HGPS cell (cell line): ENCODE results near the genes PARP1 and ITPKB.

- RRBS = 1% methylated on average over 15 of the region's 41 CpGs
These were observed 441 bp downstream of the ACBD3 start for GRCh38 chr1:226185994-226186605.

DNA sequence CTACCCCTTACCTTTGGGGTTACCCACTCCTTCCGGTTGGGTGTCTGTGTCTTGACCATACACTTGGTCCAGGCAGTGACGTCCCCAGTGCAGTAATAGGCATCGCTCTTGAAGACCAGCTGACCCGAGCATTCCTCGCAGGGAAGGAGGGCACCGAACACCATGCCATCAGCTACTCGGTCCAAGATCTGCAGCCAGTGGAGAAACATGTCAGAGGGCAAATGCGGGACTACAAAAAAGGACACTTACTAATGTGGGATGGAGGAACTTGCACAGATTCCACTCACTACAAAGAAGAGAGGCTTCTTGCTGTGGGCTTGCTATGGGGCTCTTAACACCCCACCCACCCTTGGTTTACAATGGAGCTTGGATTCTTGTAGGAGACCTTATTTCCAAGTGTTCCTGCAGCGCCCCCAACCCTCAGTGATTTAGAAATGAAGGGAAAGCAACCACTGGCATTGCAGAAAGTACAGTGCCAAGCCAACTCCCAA is 22.4 kb downstream of the PARP1 start:
- RRBS = no CpG with 5 or more reads among the region's 9 CpGs

DNA sequence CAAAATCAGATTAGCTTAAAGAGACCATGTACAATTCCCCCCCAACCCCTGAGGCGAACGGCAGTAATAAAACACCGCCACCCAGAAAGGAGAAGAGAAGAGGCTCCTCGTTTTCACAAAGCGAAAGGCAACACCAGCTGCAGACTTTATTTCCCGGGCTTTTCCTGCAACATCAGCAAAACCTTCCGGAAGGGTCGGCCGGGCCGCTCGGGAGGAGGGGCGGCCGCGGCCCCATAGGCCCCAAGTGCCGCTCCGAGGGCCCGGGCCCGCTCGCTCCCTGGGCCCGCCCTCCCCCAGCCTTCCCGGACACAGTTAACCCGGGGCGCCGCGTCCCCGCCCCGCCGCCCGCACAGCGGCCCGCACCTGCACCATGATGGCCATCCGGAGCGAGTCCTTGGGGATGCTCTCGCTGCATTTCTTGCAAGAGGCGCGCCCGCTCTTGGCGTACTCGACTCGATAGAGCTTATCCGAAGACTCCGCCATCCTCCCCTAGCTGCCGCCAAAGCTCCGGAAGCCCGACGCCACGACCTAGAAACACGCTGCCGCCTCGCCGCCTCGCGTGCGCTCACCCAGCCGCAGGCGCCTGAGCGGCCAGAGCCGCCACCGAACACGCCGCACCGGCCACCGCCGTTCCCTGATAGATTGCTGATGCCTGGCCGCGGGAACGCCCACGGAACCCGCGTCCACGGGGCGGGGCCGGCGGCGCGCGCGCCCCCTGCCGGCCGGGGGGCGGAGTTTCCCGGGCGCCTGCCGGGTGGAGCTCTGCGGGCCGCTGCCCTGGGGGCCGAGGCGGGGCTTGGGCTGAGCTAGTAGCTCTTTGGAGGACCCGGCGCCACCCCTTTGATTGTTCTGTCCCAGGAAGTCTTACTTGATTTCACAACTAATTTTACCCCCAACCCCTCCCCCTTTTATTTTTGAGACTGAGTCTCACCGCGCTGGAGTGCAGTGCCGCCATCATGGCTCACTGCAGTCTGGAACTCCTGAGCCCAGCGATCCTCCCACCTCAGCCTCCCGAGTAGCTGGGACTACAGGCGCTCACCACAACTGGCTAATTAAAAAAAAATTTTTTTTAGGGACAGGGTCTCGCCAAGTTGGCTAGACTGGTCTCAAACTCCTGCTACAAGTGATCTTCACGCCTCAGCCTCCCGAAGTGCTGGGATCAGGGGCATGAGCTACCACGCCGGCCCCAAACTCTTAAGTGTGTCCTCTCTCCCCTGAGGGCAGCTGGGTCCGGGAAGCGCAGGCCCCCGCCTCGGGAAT is at the start of gene PARP1:
Gene PARP1 (minus strand): TSS at position 647 of the 1,260 bp plus-strand sequence.
- RRBS = 3% methylated on average over 50 of the region's 105 CpGs

DNA sequence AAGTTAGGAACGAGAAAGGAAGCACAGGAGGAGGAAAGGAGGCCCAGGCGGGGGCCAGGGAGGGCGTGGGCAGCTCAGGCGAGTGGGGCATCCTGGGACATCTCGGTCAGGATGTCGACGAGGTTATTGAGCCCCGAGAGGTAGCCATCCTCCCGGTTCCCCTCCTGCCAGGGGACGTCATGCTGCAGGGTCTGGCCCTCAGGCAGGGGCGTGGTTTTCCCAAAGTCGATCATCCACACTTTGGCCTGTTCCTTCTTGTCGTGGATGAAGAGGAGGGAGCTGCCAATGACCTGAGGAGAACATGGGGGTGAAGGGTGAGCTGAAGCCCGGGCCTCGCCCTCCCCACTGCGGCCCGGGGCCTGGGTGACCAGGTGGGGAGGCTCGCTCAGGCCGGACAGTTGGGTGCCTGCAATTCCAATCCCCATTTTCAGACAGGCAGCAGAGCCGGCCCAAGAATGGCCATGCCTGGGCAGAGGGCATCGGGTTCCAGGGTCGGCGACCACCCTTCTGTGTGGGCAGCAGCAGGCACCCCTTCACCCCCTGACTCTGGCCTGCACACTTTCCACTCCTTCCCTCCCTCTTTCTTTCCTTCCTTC is 86.1 kb downstream of the STUM start:
- RRBS = no CpG with 5 or more reads among the region's 23 CpGs

DNA sequence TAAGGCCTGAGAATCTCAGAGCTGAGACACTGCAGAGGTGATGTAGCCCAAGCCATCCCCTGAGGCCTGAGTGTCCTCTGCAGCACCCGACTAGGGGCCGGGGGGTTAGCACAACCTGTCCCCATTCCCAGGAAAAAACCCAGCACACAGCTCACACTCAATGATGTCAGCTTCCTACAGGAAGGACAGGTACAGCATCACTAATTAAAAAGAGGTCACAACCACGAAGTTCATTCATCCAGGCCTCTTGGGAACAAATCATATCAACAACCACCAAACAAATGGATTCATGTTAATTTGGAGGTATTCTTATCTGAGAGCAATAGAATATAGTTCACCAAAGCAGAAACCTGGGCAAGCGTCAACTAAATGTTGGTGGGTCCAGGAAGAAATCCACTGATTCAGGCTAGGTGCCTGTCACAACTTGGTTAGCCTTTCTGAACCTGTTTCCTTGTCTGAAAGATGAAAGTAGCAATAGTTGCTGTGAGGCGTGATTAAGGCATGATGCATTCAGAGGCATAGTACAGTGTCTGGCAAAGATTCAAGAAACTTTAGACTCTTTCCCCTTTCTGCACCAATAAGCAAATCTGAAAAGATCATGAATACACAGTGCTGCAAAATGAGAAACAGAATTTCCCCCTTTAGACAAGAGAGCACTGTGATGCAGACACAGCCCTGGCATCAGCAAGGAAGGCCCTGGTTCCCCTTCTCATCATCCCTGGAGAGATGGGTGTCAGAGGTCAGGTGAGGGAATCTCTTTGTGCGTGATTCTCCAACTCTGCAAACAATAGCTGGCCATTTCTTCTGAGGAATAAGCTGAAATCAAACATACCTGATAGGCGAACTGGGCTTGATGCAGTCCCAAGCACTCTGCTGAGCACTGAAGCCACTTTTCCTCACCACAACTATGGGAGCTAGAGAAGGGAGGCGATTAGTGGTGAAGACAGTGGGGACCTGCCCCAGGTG is 42.0 kb downstream of the ITPKB start:
- RRBS = no CpG with 5 or more reads among the region's 8 CpGs

DNA sequence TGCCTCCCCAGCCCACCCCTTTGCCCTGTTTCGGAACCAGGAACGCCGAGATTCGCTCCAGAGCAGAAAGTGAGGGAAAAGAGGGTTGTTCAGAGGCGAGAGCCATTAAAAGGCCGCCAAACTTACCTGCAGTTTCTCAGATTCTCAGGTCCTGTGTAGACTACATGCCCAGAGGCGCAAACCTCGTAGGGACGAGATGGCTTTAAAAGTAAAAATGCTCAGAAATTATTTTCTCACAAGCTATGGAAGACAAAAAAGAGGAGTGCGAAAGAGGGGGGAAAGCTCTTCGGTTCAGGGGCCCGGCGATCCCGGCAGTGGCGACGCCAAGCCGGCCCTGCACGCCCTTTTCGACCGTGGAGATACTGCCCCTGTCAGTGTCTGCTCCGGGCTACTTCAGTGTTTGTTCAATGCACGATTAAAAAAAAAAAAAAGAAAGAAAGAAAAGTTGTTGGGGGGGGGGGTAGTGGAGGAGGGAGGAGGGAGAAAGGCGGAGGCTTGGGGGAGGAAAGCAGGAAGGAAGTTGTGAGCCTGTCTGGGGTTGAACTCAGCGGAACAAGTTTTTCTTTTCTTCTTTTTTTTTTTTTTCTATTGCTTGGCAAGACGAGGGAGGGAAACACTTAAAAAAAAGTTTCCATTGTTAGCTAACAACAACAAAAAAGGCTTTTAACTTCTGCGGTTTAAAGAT is at the start of gene ITPKB:
Gene ITPKB (minus strand): TSS at position 368 of the 685 bp plus-strand sequence.
- RRBS = 3% methylated on average over 5 of the region's 26 CpGs

GRCh38 chr1:226875860-226876485 is 5.6 kb downstream of the PSEN2 start:
- RRBS = no CpG with 5 or more reads among the region's 10 CpGs

DNA sequence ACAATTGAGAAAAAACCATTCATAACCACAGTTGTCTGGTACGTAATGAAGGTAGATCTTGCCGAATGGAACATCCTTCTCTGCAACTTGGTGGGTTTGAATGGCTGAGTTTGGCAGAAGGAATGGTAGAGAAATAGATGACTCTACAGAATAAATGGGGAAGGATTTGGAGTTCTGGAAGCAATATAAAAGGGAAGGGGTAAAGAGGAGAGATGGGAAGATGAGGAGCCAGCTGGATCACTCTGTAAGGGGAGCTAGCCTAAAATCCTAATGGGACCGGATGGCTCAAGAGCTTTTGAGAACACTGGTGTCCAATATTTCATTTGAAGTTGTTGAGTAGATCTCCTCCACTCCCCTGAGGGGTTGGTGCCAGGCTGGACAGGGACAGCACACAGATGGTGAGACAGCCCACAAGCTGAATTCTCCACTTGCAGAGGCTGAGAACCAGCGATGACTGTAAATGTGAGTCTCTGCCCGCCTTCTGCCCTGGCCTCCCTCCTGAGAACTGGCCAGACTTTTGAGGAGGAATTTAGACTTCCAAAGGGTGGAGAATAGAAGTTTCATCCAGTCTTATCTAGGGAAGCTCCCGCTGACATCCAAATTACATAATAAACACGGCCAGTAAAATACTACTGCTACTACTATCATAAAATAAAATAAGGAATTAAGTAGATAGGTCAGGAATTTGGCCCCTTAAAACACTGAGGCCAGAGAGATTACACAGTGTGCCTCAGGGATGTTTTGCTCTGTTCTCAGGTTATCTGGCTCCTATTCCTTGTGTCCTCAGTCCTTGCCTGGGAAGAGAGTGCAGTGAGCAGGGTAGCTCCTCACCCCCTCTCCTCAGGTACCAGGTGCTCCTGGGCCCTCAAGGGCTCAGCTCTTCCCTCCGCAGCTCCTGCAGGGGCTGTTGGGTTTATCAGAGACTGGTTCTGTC is 20.5 kb upstream of the COQ8A start:
- RRBS = no CpG with 5 or more reads among the region's 8 CpGs

DNA sequence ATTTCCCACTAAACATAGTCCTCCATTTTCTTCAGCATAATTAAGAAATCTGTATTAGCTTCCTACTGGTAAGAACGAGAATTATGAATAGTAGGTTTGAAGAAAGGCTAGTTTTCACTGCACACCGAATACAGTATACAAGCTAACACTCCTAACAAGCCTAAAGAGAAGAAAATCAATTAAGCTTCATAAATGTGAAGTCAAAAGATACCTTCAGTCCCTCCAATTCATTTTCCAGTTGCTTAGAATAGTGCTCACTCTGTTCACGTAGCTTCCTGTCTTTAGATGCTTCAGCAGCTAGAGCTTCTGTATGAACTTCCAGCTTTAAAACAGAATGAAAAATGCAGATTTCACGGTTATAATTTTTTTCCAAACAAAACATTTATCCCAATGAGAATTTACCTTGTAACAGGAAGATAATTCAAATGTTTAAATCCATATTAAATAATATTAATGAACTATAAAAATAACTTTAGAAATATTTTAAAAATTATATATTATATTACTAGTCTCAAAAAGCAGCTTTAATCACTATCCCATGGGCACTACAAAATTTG is 172.1 kb downstream of the COQ8A start:
- RRBS = no CpG with 5 or more reads among the region's 4 CpGs

DNA sequence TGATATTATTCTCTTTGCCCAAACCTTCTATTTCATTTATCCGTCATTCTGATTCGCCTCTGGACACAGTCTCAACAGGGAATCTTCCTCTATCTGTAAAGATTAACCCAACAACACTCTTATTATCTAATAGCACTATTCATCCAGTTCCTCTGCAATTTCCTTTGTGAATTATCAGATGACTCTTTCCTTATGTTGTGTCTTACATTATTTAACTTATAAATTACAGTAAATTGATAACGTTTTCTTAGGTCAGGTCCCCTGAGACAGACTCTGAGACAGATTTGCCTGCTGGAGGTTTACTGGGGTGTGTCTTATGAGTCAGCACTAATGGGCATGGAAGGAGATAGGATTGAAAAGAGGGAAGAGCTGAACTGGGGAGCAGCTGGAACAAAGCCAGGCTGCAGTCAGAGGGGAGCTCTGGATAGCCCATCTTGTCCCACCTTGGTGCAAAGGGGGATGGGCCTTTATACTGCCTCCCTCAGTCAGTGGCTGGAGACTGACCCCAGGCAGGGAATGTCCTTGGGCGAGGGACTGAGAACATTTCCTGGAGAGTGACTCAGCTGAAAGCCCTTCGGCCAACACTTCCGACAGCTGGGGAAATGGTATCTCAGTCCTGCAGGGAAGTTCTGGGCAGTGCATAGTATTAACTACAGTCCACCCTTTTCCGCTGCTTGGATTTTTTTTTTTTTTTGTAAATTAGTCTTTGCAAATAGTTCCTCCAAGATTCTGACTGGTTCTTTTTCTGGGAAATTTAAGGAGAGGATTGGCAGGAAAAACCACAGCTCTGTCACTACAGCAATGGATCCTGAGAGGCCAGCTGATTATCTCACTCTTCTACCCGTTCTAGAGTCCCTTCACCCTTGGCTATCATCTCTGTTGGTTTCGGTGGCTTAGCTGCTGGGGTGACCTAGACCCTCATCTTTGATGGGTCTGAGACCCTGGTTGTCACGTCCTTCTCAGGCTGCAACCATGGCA is 39.0 kb upstream of the CDC42BPA start:
- RRBS = no CpG with 5 or more reads among the region's 10 CpGs

- RRBS = no CpG with 5 or more reads among the region's 13 CpGs
These were observed 55.1 kb downstream of the WNT9A start for GRCh38 chr1:227892494-227893095.

DNA sequence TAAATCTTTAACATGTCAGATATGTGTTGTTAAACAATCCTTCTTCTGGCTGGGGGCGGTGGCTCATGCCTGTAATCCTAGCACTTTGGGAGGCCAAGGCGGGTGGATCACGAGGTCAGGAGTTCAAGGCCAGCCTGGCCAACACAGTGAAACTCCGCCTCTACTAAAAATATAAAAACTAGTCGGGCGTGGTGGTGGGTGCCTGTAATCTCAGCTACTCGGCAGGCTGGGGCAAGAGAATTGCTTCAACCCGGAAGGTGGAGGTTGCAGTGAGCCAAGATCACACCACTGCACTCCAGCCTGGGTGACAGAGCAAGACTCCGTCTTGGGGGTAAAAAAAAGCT is 37.7 kb downstream of the WNT9A start:
- RRBS = no CpG with 5 or more reads among the region's 9 CpGs

- RRBS = no CpG with 5 or more reads among the region's 7 CpGs
These were observed 33.8 kb downstream of the WNT9A start for GRCh38 chr1:227913947-227914344.

GRCh38 chr1:228013188-228013683 is 6.4 kb downstream of the WNT3A start:
- RRBS = no CpG with 5 or more reads among the region's 19 CpGs

DNA sequence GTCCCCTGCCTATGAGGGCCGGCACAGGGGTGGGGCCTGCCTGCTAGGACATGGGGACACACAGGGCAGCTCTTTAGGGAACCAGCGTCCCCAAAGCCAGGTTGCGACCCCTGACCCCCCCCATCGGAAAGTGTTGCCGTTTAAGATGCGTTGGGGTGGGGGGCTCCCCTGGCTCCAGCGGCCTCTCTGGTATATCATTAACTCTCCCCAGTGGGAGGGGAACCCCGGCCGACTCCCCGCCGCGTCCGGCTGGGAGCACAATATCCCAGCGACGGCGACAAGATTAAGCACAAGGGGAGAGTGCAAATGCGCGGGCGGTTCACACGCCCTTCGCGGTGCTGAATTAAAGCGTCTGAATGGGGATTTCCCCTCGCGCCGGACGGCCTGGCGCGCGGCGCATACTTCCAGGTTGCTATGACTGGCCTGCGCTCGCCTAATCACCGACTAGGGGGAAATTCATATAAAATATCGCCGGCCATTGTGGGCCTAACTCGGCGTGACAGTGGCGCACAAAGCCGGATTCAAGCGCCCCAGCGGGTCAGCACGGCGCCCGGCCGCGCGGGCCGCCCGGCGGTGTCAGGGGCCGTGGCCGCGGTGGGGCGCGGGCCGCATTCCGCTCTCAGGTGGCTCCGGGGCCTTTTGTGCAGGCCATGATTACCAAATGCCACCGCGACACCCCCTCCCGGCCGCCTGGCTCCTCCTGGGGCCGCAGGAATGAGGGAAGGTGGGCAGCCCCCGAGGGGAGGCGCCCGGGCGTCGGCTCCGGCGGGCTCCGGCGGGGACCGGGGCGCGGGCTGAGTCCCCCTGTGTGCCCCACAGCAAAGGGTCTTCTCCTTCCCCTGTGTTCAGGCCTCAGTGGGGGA is 30.9 kb downstream of the WNT3A start:
- RRBS = 11% methylated on average over 35 of the region's 76 CpGs

DNA sequence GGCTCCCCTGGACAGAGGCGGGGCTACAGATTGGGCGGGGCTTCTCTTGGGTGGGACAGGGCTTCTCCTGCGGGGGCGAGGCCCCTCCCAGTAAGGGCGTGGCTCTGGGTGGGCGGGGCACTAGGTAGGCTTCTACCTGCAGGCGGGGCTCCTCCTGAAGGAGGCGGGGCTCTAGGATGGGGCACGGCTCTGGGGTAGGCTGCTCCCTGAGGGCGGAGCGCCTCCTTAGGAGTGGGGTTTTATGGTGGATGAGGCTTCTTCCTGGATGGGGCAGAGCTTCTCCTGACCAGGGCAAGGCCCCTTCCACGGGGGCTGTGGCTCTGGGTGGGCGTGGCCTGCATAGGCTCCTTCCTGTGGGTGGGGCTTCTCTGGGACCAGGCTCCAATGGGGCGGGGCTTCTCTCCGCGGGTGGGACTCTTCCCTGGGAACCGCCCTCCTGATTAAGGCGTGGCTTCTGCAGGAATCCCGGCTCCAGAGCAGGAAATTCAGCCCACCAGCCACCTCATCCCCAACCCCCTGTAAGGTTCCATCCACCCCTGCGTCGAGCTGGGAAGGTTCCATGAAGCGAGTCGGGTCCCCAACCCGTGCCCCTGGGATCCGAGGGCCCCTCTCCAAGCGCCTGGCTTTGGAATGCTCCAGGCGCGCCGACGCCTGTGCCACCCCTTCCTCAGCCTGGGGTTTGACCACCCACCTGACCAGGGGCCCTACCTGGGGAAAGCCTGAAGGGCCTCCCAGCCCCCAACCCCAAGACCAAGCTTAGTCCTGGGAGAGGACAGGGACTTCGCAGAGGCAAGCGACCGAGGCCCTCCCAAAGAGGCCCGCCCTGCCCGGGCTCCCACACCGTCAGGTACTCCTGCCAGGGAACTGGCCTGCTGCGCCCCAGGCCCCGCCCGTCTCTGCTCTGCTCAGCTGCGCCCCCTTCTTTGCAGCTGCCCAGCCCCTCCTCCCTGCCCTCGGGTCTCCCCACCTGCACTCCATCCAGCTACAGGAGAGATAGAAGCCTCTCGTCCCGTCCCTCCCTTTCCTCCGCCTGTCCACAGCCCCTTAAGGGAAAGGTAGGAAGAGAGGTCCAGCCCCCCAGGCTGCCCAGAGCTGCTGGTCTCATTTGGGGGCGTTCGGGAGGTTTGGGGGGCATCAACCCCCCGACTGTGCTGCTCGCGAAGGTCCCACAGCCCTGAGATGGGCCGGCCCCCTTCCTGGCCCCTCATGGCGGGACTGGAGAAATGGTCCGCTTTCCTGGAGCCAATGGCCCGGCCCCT is 22.3 kb upstream of the ARF1 start:
- RRBS = 13% methylated on average over 4 of the region's 53 CpGs

DNA sequence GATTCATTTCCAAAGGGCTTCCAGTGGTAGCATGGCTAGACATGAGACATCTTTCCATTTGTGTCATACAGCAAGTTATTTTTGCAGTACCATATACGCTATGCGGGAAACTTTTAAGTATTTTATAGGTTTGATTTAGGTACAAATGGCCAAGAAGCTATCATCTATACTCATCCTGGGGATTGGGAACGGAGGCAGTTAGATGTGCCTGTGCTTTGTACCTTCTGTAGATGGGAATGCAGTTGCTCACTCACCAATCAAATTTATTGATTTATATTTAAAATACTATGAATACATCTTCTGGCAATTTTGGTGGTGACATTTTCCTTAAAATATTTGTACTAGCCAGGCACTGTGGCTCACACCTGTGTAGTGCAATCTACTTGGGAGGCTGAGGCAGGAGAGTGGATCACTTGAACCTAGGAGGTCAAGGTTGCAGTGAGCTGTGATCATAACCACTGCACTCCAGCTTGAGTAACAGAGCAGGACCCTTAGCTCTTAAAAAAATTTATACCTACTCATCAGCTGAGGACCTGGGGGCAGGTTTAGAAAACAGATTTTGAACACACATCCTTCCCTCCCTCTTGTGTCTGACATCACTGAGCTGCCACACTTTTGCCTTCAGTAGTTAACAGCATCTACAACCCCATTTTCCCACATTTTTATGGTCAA is 4.8 kb downstream of the ARF1 start:
- RRBS = no CpG with 5 or more reads among the region's 3 CpGs

DNA sequence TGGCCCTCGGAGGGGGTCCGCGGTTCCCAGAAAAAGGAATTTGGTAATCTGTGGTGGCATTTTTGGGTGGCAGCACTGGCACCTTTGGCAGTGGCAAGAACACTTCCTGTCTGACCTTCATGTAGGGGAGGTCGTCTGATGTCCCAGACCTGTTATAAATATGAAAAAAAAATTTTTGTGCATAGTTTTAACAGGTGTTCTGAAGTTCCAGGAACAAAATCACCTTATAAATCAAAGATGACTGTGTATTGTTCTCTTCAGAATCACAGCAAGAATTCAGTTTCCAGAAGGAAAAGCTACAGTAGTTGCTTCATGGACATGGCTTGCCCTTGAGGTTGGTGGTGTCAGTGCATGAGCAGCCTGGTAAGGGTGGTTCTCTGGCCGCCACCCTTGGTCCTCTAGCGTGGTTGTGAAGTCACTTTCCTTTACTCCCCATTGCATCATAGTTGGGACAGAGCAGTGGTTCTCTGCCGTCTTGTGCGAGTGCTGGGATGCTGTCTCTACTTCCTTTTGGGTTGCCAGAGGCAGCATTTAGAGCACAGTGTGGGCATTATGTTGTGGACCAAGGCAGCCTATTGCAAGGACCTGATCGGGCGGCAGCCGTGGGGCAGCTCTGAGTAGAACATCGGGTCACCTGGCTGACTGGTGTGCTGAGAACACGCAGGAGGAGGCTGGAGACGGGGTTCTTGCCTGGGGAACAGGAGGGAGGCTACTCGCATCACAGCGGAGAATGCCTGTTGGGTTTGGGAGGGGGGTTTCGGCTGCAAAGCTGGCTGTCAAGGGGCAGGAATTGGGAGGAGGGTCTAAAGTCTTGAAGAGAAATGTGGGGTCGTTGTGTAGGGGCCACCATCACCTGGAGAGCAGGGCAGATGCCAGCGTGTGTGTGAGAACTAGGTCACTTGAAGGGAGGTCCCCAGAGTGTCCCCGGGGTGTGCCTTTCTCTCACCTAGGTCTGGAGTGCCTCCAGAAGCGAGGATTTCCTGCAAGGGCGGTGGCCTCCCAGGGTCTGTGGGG is 6.2 kb downstream of the ARF1 start:
- RRBS = no CpG with 5 or more reads among the region's 22 CpGs

- RRBS = no CpG with 5 or more reads among the region's 11 CpGs
These were observed 9.9 kb downstream of the C1orf35 start for GRCh38 chr1:228093079-228093710.

- RRBS = under 1% methylated on average over 16 of the region's 26 CpGs
These were observed 174 bp upstream of the MRPL55 start for GRCh38 chr1:228109368-228109577.